Diencephalon (tissue), 2 donors: ENCODE measurements around a stretch of chr10.

- RAMPAGE, long total RNA = no peak
Measured at GRCh38 chr10:95445090-95445820, 115.9 kb downstream of the SORBS1 start.

DNA sequence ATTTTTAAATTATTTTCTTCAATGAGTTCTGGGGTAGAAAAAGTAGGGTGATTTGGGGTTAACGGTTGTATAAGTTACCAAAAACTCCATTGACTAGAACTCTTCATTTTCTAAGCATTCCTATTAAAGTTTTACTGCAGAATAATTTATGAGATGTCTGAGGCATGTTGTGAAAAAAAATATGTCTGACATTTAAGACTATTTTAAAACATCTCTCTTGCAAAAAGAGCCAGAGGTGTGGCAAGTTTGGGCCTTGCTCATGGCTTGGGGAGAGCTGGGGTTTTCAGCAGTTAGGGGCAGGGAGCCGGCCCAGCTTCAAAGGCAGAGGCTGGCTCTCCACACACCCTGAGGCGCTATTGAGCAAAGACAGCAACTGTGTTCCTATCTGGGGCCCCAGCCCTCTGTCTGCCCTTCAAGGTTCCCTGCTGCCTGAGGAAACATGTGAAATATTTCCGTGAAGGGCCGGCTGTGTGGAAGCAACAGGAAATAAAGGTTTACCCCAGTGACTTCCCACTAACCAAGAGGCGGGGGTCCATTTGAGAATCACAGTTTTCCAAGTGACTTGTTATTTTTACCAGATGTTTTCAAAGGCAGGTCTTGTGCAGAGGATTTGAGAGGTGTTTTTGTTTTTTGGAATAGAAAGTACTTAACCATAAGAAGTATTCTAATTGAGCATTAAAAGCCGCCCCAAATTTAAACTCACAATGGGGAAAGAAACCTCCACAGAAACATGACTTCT is 94.0 kb downstream of the SORBS1 start:
- RAMPAGE, long total RNA = no peak

GRCh38 chr10:95517204-95518026 is 43.8 kb downstream of the SORBS1 start:
- RAMPAGE, long total RNA = no peak

DNA sequence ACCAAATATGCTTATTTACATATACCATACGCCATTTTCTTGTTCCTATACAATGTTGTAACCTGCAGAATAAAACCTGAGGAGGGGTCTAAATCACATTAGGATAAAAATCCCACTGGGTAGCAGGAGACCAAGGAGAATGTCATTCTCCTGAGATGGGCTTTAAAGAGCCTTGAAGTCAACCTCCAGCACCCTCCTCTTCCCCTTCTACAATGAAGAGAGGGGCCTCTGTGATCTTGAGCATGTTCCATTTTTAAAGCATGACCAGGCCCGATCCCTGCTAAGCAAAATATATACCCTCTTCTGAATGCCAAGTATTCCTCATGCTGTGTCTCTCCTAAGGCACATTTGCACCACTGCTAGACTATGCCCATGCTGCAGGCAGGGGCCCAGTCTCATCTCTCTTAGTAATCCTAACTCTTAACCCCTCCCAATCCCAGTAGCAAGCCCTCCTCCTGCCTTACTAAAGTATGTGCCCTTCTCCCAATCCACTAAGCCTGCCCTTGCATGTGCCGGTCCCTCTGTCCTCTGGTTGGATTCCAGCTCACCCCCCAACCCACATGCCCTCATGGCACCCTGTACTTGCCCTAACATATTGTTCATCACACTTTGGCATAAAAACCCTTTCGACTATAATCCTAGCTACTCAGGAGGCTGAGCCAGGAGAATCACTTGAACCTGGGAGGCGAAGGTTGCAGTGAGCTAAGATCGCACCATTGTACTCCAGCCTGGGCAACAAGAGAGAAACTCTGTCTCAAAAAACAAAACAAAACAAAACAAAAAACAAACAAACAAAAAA is 18.3 kb downstream of the SORBS1 start:
- RAMPAGE, long total RNA = no peak

DNA sequence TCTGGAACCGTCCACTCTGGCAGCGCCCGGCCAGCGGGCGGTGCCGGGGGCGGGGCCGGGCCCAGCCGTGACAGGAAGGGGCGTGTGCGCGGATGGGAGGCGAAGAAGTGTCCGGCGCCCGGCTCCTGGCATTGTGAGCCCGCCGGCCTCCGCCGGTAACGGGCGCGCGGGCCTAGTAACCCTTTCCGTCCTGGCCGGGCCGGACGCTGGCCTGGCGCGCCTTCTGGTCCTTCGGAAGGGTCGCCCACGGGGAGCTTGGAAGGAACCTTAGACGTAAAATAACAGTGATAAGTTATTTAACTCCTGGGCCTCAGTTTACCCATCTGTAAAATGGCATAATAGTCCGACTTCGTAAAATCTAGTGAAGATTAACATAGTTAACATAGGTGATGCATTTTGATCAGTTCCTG is 312 bp upstream of the SORBS1 start:
- RAMPAGE, long total RNA = no peak

DNA sequence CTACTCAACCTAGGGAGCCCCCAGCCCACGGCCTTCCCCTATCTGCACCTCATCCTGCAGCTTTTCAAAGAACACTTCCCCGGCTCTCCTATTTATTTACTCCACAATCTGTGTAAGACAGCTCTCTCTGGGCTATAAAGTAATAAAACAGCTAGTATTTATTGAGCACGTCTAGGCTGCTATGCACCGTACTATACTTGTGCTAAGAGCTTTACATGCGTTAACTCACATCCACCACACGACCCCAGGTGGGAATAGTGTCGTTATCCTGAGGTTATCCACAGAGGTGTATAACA is 1.6 kb upstream of the SORBS1 start:
- RAMPAGE, long total RNA = no peak

DNA sequence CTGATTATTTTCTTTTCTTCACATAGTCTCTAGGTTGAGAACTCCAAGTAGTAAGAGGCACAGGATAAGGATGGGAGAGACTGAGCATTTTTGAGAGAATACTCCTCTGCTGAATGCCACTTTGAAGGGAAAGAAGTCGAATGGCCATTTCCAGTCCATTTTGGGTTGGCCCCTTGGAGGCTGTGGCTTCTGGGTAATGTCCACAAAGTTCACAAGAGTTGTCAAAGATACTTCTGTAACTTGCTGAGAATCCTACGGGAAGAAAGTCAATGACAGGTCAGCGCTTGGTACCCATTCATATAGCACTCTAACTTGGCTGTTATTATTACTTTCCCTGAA is 7.5 kb upstream of the ALDH18A1 start:
- RAMPAGE, long total RNA = no peak

GRCh38 chr10:95793640-95793978 is 37.6 kb downstream of the ENTPD1 start:
- RAMPAGE, long total RNA = no peak

GRCh38 chr10:96124043-96125092 is 5.7 kb upstream of the ZNF518A start:
- RAMPAGE, long total RNA = no peak

DNA sequence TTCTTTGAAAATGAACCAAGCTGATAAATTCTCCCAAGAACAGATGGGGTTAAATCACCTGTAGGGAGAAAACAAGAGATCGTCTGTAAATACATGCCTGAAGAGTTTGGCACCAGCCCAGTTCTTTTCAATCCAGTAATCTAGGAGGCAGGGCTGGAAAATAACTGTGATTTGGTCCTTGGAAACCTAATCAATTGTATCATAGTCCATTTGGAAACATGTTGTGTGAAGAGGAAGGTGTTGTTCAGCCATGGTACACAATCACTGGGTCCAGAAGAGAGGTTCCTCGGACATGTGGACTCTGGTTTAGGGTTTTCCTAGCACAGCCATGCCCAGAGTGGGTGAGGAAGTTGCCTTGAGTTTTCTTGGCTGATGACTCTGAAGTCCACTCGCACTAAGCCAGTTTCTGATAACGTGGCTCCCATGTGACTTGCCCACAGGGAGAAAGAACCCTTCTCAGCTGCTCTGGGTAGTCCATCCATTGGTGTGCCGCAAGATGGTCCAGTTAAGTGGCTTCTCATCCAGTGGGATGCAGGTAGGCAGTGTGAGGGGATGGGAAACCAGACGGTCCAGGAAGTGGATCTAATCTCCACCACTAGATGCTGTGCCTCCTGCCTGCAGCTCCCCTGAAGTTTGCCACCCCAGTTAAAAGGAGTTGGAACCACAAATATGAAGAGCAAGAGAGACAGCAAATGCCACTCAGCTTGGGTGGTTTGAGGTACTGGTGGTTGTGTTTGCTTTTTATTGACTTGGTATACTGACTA is 5.1 kb downstream of the BLNK start:
- RAMPAGE, long total RNA = no peak

DNA sequence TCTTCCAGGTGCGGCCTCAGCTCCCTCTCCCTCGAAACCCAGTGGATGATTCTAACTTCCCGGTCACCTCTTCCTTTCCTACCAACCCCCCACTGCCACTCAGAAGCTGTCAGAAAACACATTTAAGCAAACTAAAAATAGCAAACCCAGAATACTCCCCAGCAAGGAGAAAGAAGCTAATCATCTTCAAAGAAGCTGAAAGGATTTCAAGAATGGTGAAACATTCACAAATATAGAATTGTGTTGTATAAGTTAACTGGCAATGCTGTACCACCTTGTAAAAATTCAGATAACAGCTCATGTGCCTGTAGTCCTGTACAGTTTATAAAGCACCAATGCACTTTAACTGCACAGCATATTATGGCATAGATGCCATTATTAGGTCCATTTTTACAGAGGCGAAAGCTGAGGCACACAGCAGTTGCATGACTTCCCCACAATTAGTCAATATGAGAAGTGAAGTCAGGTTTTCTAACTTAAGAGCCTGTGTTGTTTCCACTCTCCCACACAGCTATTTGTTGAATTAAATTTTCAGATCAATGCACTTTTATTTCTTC is 13.7 kb upstream of the DNTT start:
- RAMPAGE, long total RNA = no peak

GRCh38 chr10:96380873-96381292 is 22.1 kb upstream of the OPALIN start:
- RAMPAGE, long total RNA = no peak

- RAMPAGE, long total RNA = no peak
Measured at GRCh38 chr10:96514845-96515524, 1.3 kb upstream of the TLL2 start.

DNA sequence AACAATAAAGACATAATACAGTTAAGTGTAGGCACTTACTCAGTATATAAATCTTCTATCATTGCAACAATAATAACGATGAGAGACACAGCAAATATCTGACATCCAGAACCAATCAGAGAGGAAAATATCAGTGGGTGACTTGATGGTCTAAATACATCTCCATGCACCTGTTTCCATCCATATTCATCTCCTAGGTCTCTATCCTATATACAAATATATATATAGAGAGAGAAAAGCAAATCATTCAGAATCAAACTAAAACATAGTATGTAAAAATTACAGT is 35.7 kb downstream of the TM9SF3 start:
- RAMPAGE, long total RNA = no peak

GRCh38 chr10:96650932-96651686 is 64.3 kb upstream of the TM9SF3 start:
- RAMPAGE, long total RNA = no peak

DNA sequence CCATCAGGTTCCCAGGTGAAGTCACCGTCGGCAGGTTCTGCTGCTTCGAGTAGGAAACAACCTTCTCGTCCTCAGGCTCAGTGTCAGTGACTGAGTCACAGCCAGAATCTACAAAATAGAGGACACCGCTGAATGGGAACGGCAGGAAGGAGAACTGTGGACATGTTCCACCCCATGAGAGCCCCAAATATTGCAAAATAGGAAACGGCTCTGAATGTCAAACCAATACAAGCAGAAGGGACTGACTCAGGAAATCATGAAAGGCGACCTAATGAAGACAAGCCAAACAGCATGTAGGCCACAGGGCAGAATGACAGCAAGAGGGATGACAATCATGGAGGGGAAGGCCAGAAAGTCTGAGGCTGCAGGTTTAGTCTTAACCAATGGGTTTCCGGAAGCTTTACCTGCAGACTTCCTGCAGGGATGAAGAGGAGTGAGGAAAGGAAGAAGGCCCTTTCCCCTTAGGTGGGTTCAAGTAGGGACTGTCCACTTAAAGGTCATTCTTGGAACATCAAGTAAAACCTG is 63.4 kb downstream of the PIK3AP1 start:
- RAMPAGE, long total RNA = no peak

- RAMPAGE, long total RNA = no peak
Measured at GRCh38 chr10:96980802-96981602, 148.9 kb downstream of the LCOR start.

DNA sequence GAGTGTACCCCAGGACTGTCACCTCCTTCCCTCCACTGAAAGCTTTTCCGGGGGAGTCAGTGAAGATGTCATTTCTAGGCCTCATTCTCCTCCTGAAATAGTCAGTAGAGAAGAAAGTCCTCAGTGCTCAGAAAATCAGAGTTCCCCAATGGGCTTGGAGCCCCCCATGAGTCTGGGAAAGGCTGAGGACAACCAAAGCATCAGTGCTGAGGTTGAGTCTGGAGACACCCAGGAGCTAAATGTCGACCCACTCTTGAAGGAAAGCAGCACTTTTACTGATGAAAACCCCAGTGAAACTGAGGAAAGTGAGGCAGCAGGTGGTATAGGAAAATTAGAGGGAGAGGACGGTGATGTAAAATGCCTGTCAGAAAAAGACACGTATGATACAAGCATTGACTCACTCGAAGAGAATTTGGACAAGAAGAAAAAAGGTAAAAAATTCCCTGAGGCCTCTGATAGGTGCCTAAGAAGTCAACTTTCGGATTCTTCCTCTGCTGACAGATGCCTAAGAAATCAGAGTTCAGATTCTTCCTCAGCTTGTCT is 150.4 kb downstream of the LCOR start:
- RAMPAGE, long total RNA = no peak

- RAMPAGE, long total RNA = no peak
Measured at GRCh38 chr10:97290620-97291498, 1.6 kb downstream of the ARHGAP19 start.

DNA sequence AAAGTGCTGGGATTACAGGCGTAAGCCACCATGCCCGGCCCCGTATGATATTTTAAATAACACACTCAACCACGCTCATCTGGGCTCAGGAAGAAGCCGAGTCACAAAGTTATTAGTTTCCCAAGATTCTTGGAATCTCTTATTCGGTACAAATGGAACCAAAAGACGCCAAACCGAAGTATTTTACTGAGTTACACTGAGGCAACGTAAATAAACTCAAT is 973 bp downstream of the ARHGAP19 start:
- RAMPAGE, long total RNA = no peak